ENCODE measurements around the gene WAC.

DNA sequence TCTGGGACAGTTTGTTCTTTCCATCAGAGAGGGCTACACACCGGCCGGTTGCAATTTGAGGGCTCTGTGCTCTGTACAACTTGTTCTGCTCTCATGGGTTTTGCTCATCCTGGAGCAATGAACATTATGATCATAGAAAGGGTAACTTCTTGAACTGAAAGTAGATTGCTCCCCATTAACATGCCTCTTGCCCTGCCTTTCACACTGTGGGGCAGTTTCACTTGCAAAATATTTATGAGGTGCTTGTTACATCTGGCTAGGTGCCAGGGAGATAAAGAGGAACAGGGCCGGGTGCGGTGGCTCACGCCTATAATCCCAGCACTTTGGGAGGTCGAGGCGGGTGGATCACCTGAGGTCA lies 97.3 kb upstream of the MPP7 start:
- PRO-cap: no peak

- PRO-cap: no peak
Observed at GRCh38 chr10:28496491-28496914, 36.4 kb upstream of the WAC start.

DNA sequence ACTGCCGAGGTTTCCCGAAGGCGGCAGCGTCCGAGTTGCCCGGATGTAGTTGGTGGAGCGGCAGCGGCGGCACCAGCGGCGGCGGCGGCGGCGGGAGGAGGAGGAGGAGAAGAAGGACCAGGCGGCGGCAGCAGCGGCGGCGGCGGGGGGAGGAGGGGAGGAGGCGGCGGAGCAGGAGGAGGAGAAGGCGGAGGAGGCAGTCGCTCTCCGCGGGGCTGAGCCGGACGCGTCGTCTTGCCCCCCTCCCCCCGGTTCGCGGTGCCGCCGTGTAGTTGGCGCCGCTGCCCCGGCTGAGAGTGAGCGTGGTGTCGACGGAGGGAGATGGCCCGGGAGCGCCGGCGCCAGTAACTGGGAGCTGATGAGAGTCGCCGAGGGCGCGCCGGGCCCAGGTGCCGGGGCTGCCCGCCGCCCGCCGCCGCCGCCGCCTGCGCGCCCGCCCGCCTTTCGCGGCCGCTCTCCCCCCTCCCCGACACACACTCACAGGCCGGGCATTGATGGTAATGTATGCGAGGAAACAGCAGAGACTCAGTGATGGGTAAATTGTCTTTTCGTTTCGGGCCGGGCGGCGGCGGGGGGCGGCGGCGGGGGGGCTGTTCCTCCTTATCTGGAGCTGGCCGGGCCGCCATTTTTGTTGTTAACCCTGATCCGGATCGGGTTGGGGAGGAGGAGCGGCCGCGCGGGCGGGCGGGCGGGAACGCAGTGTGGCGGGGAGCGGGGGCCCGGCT lies at the start of gene WAC:
WAC (plus strand) TSS at position 33 of the 725 bp plus-strand sequence.
- PRO-cap: bidirectional peak, plus-strand start at position 33 of the sequence, minus-strand start outside the sequence; bidirectional peak, plus-strand start at position 637 of the sequence, minus-strand start at position 630 of the sequence

- PRO-cap: no peak
Observed at GRCh38 chr10:28535440-28535867, 2.5 kb downstream of the WAC start.

- PRO-cap: no peak
Observed at GRCh38 chr10:28543199-28543862, 10.4 kb downstream of the WAC start.

- PRO-cap: no peak
Observed at GRCh38 chr10:28743370-28744043, 66.2 kb downstream of the BAMBI start.

DNA sequence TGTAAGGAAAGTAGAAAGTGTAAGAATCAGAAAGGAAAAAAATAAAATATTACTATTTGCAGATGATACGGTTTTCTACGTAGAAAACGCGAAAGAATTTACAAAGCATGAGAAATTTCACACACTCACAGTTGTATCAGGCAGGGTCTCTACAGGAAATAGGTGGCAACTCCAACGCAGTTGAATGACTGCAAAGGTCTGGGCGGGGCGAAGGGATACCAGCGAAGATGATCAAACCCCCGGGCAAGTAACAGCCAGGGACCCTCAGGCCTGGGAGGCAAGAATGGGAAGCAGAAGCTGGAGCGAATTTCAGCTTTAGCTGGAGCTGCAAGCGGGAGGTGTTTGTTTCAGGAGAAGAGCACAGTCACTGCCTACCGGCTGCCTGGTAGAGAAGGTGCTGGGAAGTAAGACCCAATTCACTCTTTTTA lies 149.0 kb downstream of the BAMBI start:
- PRO-cap: no peak

GRCh38 chr10:28879807-28880415 lies 202.6 kb downstream of the BAMBI start:
- PRO-cap: bidirectional peak, plus-strand start at chr10:28880158, minus-strand start at chr10:28880023

DNA sequence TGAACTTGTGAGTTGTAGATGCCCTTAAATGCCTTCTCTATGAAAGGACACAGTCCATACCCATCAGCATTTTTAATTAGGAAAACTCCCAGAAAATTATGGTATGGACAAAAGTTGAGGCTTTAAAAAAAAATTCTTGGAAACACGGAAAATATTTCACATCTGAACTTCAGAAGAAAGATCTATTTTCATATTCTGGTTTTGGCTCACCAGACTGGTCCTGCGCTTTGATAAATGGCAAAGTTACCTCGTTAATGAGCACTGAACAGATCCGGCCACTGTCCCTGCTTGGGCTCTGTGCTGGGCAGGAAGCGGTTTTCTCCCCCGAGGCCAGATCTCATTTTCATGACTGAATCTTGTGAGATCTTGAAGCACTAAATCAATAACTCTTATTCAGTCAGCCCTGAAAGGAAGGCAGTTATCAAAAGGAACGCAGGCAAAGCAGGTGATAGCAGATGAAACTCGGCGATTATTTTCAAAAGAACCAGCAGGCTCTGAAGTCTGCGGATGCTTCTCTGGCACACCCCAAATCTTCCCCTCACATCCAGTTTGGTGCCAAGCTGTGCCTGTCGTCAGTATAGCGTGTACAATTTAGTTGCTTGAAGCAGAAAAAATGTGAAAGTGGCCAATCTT lies 228.6 kb downstream of the BAMBI start:
- PRO-cap: no peak

- PRO-cap: no peak
Observed at GRCh38 chr10:29119343-29119721, 169.5 kb upstream of the LYZL1 start.

DNA sequence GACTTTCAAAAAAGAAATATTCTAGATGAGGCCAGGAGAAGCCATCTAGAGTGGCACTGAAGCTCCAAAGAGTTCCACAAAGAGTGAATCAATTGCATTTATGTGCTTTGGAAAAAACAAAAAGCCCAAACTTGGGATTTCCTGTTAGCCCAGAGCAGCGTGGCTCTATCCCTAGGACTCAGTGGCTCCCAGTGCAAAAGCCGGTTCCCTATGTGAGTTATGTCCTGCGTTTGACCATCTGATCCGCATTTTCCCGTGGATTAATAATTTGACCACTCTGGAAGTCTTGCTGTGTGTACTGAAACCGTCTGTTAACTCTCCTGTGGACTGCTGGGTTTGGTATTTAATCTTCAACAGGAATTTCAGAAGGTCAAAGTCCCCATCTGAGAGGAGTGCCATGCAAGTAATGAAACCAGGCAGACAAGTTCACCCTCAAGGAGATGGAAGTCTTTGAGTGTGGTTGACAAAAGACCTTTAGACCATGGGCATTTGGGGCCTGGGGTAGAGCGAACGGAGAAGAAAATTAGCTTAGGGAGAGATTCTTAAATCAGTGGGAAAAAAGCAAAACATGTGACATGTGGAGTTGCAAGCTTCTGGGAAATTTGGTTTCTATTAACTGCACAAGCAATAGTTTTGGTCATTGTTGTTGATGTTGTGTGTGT lies 38.0 kb downstream of the LYZL1 start:
- PRO-cap: no peak

- PRO-cap: bidirectional peak, plus-strand start at chr10:29409557, minus-strand start at chr10:29409497; bidirectional peak, plus-strand start at chr10:29409959, minus-strand start at chr10:29409839
Observed at GRCh38 chr10:29409306-29410293, 120.7 kb downstream of the LYZL1 start.

- PRO-cap: no peak
Observed at GRCh38 chr10:29479351-29480439, 155.1 kb downstream of the SVIL start.

GRCh38 chr10:29585074-29585943 lies 49.5 kb downstream of the SVIL start:
- PRO-cap: unidirectional peak, plus-strand start at chr10:29585892

DNA sequence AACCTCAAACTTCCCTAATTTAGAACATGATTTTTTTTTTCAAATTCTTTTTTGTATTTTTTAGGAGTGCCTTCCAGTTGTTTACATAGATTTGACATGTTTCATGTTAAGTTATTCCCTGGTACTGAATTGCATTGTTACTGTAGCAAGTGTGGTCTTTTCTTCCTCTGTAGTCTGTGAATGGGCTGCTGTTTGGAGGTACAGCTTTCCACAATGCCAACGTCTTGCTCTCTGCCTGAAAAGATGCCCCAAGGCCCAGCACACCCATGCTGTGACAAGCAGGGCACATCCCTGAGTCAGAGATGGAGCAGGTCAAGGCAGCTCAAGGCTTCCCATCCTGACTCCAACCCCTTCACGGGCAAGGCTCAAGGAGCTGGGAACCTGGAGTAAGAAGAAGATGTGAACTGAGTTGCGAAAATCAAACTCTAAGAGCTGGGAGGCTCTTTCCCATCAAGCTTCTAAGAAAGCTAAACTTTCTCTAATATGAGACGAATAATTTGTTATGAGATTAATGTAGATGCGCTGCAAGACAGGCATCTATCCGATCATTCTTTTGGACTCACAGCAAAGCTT lies 27.2 kb downstream of the SVIL start:
- PRO-cap: no peak

DNA sequence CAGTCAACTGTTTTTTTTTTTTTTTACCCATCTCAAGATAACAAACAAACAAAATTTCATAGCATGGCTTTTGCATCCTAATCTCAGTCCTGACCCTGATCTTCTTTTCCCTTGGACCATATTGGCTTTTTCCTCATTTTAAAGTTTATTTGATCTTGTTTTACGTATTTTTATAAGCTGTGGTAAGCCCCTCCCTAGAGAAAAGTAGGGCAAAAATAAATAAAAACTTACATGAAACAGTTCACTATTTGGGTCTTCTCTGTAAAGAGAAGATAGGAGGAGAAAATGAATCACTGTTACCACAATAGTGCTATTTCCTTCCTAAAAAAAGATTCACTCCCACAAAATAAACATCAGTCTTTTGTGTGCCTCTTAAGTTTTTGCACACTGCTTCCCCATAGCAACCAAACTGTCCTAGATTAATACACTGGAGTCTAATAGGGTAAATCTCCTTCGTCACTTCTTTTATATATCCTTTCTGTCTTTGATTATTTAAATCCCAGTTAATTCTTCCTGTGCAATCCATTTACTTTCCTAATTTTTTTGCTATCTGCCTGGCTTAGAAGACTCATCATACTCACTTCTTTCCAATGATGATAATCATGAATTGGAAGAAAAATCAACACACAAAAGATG lies 1.4 kb upstream of the SVIL start:
- PRO-cap: no peak

DNA sequence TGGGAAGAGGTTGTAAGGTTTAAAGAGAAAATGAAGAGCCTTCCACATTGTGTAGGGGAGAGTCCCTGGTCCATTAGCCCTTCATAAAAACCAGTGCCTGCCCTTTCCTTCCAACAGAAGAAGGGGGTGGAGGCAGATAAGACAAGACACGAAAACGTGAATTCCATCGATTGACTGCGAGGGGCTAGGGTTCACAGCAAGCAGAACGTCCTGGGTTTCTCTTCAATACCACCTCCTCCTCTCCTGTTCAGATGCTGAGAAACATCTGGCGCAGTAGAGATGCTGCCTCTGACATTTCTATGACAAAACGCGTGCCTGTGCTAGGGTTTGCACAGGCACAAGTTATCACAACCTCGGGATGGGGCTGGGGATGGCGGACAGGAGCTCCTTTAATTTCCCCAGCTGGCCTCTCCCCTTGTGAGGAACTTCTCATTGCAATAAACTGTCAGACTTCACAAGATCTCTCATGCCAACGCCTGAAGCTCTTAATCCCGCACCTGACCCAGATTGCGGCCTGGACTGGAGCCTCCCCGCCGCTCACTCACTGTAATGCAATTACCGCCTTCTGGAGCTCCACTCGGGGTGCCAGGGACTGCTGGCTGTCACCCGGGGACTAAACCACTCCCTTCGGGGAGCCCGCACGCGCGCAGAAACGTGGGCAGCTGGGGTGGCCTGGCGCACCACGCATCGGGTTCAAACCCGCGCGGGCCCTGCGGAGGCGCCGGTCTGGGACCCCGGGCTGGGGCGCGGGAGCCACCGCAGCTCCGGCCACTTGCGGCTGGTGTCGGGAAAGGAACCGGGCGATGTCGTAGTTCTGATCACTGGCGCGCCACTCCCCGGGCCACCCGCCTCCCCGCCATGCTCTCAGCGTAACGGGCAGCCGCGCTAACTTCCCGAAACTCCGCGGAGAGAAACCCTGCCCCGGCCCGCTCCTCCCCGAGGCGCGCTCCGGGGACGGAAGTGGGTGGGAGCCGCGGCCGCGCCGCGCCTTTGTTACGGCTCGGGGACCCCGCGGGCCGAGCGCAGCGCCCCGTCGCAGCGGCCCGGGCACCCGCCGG lies 100.1 kb upstream of the SVIL start:
- PRO-cap: bidirectional peak, plus-strand start at position 996 of the sequence, minus-strand start at position 808 of the sequence

DNA sequence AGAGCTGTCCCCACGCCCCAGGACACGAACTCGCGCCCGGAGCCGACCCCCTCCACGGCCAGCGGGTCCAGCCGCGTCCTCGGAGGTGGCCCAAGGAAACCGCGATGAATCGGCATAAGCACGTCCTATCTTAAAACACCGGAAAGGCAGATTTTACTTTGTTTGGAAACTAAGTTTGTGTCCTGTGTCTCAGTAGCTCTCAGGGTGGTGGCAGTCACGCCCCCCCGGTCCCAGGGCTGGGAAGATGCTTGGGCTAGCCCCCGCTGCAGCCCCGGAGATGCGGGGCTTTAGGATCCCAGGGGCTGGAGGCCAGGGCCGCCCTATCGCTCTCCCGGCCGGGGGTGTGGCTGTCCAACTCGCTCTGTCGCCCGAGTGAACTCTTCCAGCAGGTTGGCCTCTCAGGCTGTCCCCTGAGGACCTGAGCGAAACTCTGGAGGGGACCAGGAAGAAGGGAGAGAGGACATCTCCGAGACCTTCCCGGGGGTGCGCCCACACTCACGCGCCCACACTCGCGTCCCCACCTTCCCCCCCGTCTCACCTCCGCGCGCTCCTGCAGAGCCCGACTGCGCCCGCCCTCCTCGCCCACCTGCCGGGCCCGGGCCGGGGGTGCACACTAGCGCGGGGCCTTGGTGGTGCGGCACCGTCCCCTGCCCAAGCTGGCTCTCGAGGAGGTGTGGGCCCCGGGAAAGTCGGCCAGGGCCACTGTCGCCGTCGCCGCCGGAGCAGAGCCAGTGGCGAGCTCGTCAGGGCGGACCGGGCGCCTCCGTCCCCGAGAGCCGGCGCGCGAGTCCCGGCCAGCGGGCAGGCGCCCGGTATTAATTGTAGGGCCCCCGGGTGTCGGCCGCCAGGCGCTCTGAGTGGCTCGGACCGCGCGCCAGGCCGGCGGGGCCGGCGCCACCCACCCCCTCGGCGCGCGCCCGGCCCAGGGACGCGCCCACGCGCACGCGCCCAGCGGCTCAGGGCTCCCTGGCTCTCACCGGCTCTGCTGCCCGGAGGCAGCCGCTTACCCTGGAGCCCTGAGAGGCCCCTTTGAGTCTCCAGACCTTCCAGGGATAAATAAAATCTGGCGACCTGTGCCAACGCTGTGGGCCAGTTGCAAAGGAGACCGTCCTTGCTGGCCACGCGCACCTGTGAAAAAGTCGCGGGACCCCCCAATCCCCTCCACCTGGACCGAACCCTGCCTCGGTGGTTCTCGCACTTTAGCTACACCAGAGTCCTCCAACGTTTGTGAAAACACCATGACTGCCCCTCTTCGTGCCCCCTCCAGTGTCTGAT lies 101.8 kb upstream of the SVIL start:
- PRO-cap: bidirectional peak, plus-strand start at position 976 of the sequence, minus-strand start at position 789 of the sequence

- PRO-cap: no peak
Observed at GRCh38 chr10:29740696-29741335, 106.0 kb upstream of the SVIL start.

GRCh38 chr10:29805478-29805740 lies 170.6 kb upstream of the SVIL start:
- PRO-cap: no peak